AG10803 (cell line): ENCODE results near the genes CCDC63, SH2B3 and ERP29.

- RRBS: no CpG with 5 or more reads among the region's 6 CpGs
Observed at GRCh38 chr12:110720405-110721196, 22.1 kb downstream of the PPP1CC start.

GRCh38 chr12:110741172-110741848, 1.4 kb downstream of the PPP1CC start:
- RRBS: no CpG with 5 or more reads among the region's 7 CpGs

GRCh38 chr12:110846602-110847366, at the start of gene CCDC63:
CCDC63 (plus strand) TSS chr12:110846987.
- RRBS: 3% methylated on average over 12 of the region's 52 CpGs

- RRBS: no CpG with 5 or more reads among the region's 3 CpGs
Observed at GRCh38 chr12:110928690-110928878, 8.2 kb upstream of the MYL2 start.

DNA sequence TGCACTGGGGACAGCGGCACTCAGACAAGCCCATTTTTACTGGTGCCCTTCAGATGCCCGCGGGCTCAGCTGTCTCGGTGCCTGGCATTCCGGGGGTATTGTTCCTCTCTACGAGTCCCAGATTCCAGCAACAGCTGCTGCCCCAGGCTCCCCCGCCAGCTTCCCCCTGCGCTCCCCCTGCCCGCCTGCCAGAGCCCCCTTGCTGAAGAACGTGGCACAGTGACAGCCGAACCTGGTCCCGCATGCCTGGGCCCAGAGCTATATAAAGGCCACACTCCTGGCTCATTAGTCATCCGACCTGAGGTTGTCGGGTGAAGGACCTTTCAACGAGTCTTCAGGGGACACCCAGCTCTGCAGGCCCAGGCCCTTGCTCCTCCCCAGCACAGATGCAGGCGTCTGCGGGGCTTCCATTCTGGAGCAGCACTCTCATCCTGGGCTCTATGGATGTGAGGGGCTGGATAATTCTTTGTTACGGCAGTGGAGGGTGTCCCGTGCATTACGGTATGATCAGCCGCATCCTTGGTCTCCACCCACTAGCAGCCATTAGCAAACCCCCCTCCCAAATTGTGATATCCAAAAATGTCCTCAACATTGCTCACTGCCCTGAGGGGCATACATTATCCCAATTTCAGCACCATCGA, 11.1 kb upstream of the MYL2 start:
- RRBS: no CpG with 5 or more reads among the region's 22 CpGs

- RRBS: no CpG with 5 or more reads among the region's 8 CpGs
Observed at GRCh38 chr12:111074502-111074962, 40.6 kb downstream of the CUX2 start.

DNA sequence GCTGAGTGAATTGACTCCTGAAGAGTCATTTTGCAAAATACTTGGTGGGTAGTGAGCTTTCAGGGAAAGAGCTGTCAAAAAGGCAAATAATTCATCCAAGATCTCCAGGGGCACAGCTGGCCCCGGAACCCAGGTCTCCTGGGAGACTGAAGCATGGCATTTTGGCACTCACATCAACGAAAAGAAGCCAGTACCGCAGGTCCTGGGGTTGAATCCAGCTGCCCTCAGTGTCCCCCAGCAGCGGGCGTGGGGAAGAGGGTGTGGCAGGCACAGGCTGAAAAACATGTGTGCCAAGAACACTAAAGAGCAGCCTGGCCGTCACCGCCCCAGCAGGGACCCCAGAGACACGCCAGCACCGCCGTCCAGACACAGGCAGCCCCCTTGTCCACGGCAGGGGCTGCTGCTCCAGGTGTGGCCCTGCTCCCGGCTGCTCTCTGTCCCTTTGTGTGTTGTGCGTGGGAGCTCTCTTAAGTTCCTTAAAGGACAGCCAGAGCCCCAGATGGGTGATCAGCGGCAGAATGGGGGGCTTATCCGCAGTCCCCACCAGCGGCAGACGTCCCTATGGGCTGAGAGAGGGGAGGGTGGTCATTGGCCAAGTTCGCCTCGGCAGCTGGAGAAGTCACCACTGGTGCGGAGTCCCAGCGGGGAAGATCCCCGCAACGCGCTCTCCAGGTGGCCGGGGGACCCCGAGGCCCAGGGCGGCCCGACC, 584 bp downstream of the PHETA1 start:
- RRBS: no CpG with 5 or more reads among the region's 28 CpGs

DNA sequence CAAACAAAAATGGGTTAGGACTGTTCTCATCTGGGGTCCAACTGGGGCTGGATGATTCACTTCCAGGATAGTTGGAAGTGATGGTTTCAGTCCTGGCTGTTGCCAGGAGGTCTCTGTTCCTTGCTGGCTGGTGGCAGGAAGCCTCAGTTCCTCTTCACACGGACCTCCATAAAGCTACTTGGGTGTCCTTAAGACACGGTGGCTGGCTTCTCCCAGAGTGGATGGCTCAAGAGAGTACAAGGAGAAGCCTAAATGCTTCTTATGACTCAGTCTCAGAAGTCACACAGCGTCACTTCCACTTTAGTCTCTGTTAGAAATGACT, 6.4 kb upstream of the SH2B3 start:
- RRBS: no CpG with 5 or more reads among the region's 3 CpGs

GRCh38 chr12:111405205-111406275, at the start of gene SH2B3:
SH2B3 (plus strand) TSS chr12:111405923.
- RRBS: 1% methylated on average over 56 of the region's 119 CpGs

GRCh38 chr12:111413584-111414163, 8.0 kb downstream of the SH2B3 start:
- RRBS: no CpG with 5 or more reads among the region's 10 CpGs

DNA sequence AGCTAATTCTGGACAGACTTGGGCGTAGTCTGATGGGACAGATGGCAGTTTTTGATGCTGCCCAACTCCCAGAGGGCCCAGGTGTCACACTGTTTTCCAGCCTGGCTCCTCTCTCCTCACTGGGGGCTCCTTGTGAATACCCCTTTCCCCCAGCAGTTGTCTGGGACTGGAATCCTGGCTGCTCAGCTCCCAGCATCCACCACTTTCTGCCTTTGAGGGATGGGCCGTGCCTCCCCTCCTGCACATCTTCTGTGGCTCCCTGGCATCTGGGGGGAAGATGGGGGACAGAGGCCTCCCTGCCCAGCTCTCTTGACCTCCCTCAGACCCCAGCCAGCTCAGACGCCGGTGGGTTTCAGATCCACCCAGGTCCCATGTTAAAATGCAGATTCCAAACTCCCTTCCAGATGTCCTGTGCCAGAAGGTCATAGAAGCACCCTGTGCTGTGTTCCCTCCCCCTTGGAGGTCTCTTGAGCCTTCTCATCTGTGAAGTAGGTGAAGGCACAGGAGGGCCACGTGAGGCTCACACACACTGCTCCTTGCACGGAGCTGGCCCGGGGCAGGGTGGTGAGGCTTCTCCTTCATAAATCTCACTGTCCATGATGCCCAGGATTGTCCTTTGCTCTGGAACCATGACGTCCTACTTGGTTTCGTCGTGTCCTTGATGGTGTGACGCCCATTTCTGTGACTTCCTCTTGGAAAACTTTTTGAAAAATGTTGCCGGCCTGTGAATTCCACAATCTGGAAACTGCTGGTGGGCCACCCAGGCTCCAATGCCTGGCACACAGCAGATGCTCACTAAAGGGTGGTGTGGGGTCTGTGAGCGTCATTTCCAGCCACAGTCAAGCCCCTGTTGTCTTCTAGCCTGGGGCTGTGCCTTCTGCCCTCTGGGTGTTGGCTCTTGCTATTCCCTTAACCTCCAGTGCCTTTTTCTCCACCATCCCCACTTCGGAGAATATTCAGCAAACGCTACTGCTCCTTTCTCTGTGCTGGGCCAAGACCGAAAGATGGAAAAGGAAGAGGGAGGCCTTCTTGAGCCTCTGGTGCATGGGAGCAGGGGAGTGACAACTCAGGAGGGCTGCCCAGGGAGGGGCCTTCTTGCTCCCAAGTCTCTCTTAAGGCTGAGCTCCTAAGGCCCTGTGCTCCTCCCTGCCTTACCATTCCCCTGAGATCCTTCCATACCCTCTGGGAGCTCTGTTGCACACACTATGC, 34.4 kb downstream of the SH2B3 start:
- RRBS: no CpG with 5 or more reads among the region's 16 CpGs

GRCh38 chr12:111554071-111554681, 44.9 kb downstream of the ATXN2 start:
- RRBS: no CpG with 5 or more reads among the region's 5 CpGs

DNA sequence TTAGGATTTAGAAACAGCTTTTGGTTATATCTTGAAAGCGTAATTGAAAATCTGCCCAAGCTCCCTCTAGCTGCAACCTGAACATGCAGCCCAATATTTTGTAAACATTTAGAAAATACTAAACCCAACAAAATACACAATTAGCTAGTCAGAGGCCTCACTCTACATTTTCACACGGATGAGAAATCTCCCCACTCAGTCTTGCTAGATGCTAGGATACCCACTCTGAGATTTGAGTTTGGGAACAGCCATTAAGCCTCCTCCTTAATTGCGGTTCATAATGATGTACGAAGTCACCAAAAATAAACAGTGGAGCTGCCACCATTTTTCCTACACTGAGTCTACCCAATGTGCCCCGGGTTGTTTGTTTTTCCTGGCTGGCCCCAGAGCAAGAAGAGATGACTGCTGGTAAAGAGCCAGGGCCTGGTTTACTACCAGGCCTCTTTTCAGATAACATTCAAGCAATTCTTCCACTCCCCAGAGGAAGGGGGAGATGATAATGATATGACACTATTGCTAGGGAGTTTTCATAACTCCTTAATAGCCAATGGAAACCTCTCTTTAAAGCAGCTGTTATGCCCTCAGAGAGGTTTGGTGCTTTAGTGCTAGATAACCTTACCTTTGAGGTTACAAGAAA, 42.4 kb downstream of the BRAP start:
- RRBS: no CpG with 5 or more reads among the region's 5 CpGs

DNA sequence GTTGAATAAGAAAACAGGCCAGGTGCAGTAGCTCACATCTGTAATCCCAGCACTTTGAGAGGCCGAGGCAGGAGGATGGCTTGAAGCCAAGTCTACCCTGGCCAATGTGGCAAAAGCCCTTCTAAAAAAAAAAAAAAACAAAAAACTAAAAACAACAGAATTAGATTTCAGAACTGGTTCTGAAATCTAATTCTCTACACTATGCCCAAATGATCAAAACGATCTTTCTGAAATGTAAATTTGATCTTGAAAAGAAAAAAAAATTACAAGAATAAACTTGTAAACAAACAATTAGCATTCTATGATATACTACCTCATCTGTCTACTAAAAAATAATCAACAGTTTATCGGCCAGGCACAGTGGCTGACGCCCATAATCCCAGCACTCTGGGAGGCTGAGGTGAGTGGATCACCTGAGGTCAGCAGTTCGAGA, 22.9 kb downstream of the BRAP start:
- RRBS: no CpG with 5 or more reads among the region's 5 CpGs

GRCh38 chr12:111705578-111705939, 19.7 kb downstream of the ACAD10 start:
- RRBS: no CpG with 5 or more reads among the region's 5 CpGs

DNA sequence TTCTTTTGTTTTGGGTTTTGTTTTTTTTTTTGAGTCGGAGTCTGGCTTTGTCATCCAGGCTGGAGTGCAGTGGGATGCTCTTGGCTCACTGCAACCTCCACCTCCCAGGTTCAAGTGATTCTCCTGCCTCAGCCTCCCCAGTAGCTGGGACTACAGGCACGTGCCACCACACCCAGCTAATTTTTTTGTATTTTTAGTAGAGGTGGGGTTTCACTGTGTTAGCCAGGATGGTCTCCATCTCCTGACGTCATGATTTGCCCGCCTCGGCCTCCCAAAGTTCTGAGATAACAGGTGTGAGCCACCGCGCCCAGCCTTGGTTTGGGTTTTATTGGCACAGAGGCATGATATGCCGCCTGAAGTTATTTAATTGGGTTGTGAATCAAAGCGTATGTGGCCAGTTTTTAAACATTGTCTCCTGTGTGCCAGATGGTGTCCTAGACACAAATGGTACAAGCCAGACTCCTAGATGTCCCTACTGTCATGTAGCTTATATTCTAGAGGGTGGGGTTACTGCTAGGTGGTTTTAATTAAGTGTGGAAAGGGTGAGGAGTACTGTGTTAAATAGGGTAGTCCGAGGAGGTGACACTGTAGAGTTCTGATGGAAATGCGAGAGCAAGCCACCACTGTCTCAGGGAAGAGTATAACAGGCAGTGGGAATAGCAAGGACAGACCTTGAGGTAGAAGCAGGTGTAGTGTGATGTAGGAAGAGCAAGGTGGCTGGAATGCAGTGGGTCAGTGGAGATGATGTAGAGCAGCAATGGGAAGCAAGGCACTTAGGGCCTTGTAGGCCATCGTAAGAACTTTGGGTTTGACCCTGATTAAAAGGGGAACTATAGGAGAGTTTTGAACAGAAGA, 2.4 kb downstream of the MAPKAPK5 start:
- RRBS: no CpG with 5 or more reads among the region's 12 CpGs

- RRBS: no CpG with 5 or more reads among the region's 2 CpGs
Observed at GRCh38 chr12:111867986-111868760, 26.1 kb downstream of the MAPKAPK5 start.

DNA sequence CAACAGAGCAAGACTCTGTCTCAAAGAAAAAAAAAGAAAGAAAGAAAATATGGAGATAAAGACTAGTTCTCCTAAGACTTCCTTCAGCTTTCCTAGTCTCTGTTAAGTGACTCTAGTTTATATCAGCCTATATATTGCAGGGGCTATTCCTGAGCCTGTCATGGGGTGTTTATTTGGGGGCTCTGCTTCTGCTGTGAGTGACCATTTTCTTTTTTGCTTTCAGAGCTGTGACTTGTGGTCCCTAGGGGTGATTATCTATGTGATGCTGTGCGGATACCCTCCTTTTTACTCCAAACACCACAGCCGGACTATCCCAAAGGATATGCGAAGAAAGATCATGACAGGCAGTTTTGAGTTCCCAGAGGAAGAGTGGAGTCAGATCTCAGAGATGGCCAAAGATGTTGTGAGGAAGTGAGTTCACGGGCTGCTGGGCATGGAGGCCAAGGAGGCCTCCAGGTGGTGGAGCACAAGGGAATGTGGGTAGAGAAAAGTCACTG, 41.4 kb downstream of the MAPKAPK5 start:
- RRBS: no CpG with 5 or more reads among the region's 4 CpGs

GRCh38 chr12:112013280-112014482, at the start of gene ERP29:
ERP29 (plus strand) TSS chr12:112013426.
- RRBS: 4% methylated on average over 3 of the region's 83 CpGs